Bronchial epithelial cell (primary cell): ENCODE results near the genes RPL10, IKBKG, CTAG1A and CTAG2.

GRCh38 chrX:153999589-154000464 is 19.9 kb downstream of the IRAK1 start:
- RRBS, 2 experiments = 6 to 12% methylated on average over 4 to 7 of the region's 22 CpGs

- RRBS, 2 experiments = no CpG with 5 or more reads among the region's 4 CpGs
These were observed 974 bp downstream of the IRAK1 start for GRCh38 chrX:154018788-154019068.

DNA sequence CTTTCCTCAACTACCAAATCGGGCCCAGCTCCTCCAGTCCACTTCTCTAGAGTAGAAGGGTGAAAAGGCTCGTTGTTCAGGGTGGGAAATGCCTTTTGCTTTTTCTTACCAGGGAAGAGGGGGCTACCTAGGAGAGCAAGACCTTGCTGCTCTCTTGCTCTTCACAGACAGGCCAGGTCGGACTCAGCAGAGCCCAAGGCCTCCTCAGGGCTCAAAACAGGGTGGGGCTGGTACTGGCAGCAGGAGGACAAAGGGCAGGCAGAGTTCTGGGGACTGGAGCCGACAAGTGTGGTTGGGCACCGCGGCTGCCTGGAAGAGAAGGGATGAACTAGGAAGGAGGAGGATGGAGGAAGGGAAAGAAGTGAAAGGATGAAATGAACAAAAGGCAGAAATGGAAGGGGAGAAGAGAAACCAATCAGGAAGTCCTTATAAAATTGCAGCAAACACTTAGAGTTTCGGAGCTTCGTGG is 9.1 kb upstream of the IRAK1 start:
- RRBS, 2 experiments = no CpG with 5 or more reads among the region's 8 CpGs

- RRBS, 2 experiments = no CpG with 5 or more reads among the region's 10 CpGs
These were observed 29.8 kb upstream of the IRAK1 start for GRCh38 chrX:154049357-154049946.

GRCh38 chrX:154114945-154115313 is 17.4 kb upstream of the MECP2 start:
- RRBS, 2 experiments = no CpG with 5 or more reads among the region's 9 CpGs

- RRBS, 2 experiments = 90% methylated on average over 4 of the region's 26 CpGs; no CpG with 5 or more reads in 1 of the 2 experiments
These were observed 19.6 kb downstream of the FLNA start for GRCh38 chrX:154354769-154355312.

DNA sequence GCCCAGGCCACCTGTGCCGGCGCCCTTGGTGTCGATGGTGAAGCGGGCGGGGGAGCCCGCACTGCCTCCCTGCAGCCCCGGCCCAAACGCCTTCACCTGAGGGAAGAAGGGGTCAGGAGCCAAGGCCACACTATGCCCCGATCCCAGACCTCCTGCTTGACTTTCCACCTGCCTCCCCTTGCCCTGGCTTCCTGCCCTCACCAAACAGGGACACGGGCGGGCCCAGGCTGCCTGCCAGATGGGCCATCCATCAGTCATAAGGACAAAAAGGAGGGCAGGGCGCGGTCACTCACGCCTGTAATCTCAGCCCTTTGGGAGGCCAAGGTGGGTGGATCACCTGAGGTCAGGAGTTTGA is 14.0 kb downstream of the FLNA start:
- RRBS, 2 experiments = 89 to 94% methylated on average over 7 of the region's 14 CpGs

DNA sequence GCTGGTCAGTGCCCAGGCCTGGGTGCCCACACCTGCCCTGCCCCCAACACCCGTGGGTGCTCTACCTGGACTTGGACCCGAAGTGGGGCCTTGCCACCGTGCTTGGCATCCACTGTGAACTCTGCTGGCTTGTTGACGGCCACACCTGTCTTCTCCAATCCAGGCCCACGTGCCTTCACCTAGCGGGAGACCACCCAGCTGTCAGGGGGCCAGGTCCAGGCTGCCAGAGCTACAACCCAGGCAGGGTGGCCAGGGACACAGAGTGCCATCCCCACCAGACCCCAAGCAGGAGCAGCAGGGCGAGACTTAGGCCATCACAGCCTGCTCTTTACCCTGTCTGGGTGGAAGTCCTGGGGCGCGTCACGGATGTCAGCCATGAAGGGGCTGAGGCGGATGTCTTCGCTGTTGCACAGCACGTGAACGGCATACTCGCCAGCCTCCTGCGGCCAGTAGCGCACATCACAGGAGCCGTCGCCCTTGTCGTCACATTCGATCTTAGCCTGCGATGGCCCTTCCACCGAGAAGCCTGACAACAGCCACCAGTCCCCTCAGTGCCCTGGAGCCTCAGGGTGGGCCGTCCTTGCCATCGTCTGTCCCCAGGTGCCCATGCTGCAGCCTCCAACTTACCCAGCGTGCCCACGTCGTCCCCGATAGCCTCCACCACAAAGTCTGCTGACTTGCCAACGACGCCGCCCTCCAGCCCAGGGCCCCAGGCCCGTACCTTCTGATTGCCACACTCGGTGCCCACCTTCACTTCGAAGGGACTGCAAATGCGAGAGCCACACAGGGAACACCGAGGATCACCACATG is 10.0 kb downstream of the FLNA start:
- RRBS, 2 experiments = no CpG with 5 or more reads among the region's 37 CpGs

DNA sequence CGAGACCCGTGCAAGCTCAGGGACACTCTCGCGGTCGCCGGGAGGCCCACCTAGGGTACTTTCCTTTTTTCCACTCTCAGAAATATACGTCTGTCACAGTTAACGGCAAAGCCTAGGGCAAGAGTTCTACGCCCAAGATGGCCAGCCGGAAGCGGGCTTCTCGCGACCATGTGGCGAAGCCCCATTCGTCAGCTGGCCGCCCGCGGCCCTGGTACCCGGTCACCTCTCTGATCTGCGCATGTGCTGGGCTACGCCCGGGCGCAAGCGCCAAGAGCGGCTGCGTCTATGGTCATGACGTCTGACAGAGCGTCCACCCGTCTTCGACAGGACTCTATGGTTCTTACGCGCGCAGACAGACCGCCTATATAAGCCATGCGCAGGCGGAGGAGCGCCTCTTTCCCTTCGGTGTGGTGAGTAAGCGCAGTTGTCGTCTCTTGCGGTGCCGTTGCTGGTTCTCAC is at the start of gene RPL10:
RPL10 (plus strand) TSS at position 393 of the 459 bp plus-strand sequence.
- RRBS, 2 experiments = 1 to 4% methylated on average over 15 to 16 of the region's 42 CpGs

DNA sequence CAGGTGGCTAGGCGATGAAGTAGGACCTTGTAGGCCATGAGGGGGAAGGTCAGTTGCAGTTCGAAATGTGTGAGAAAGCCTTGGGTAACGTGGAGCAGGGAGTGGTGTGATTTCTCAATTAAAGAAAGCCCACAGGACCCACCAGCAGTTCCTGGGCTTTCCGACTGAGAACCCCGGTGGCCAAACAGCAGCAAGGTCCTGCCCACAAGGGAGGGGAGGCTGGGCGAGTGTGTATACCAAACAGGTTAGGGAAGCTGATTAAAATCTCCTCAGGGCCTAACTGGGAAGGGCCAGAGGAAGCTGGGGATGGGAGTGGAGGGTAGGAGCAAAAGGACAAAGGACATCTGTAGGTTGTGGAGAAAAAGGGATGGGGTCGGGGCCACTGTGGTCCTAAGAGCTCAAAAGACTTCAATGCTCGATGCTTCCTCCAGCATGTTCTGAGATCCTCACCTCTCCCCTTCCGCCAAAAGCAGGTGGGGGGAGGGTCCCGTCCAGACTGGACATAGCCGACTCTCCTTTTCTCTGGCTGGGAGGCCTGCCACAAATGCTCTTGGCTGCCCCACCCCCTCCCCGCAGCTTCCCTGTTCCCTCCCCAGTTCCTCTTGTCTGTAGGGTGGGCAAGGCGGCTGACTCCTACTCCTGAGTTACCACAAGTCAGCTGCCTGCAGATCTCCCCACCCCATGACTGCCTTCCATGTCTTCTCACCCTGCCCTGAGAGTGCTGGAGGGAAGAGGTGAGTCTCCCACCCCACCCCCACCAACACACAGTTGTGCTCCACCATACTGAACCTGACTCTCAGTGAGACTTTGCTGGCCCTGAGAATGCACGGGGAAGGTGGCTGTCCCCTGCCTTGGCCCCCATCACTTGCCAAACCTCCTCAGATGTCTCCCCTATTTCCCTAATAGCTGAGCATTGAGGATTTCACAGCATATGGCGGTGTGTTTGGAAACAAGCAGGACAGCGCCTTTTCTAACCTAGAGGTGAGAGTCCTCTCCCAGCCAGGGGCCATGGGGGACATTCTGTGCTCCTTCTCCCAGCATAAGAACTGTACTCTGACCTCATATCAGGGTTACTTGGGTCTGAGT is 2.8 kb downstream of the ATP6AP1 start:
- RRBS, 2 experiments = no CpG with 5 or more reads among the region's 16 CpGs

- RRBS, 2 experiments = no CpG with 5 or more reads among the region's 9 CpGs
These were observed 3.6 kb downstream of the LAGE3 start for GRCh38 chrX:154475487-154475959.

- RRBS, 2 experiments = no CpG with 5 or more reads among the region's 11 CpGs
These were observed 9.5 kb upstream of the FAM3A start for GRCh38 chrX:154525428-154526016.

DNA sequence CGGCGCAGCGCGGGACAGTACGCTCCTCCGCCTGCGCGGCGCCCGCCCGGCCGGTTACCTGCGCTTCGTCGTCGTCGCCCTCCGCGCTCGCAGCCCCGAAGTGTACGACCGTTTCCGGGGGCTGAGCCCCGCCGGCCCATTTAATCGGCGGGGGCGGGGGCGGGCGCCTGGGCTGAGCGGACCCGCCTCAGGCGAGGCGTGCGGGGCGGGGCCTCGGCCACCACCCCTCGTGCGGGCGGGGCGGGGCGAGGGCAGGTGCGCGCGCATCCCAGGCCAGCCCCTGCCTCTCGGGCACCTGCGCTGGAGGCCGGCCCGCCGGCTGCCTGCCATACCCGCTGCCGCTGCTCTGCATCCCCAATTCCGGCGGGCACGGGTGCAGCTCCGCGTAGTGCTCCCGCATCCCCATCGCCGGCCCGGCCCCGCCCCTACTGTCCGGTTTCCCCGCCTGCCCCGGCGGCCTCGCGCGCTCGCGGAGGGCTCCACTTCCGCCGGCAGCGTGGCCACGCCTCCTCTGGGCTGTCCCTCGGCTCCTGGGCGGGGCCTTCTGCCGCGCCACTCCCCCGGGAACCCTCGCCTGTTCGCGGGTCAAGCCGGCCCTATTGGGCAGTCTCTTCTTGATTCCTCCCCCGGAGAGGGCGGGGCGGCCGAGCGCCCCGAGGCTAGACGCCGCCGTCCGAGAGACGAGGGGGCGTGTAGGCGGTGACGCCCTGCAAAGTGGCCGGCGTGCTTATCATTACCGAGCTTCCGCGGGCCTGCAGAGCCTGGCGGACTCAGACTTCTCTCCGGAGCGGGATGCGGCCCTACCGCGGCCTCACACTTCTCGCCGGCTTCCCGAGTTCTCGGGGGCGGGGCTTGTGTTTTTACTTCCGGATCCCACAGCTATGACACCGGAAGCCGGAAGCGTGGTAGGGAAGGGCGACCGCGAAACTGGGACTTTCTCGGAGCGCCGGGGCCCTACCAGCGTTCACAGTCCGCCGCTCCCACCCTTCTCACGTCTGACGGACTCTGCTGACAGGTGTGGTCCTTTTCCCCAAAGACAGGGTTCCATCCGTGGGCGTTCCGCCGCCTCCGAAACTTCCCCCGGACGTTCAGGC is at the start of gene IKBKG:
IKBKG (plus strand) TSS at position 890 of the 1,094 bp plus-strand sequence.
- RRBS, 2 experiments = under 1 to 15% methylated on average over 72 of the region's 137 CpGs

DNA sequence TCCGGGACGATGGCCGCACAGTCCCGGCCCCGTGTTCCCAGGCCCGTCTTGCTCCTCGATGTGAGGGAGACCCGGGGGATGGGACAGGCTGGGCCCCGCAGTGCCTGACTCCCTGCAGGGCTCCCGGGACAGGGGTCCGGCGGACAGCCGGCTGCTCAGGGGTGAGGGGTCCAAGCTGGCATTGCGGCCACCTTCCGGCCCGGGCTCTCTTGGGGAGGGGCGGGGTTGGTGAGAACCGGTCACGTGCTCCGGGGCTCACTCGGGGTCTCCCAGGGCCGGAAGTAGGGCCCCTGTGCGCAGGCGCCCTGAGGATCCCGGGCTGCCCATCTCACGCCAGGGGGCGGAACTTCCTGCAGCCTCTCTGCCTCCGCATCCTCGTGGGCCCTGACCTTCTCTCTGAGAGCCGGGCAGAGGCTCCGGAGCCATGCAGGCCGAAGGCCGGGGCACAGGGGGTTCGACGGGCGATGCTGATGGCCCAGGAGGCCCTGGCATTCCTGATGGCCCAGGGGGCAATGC is at the start of gene CTAG1A:
CTAG1A (plus strand) TSS at position 351 of the 516 bp plus-strand sequence.
- RRBS, 2 experiments = no CpG with 5 or more reads among the region's 36 CpGs

DNA sequence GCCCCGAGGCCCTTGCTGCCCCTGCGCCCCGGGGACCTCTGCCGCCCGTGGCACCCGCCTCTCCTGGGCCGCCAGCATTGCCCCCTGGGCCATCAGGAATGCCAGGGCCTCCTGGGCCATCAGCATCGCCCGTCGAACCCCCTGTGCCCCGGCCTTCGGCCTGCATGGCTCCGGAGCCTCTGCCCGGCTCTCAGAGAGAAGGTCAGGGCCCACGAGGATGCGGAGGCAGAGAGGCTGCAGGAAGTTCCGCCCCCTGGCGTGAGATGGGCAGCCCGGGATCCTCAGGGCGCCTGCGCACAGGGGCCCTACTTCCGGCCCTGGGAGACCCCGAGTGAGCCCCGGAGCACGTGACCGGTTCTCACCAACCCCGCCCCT is at the start of gene CTAG2:
CTAG2 (minus strand) TSS at position 230 of the 375 bp plus-strand sequence.
- RRBS, 2 experiments = no CpG with 5 or more reads among the region's 27 CpGs

DNA sequence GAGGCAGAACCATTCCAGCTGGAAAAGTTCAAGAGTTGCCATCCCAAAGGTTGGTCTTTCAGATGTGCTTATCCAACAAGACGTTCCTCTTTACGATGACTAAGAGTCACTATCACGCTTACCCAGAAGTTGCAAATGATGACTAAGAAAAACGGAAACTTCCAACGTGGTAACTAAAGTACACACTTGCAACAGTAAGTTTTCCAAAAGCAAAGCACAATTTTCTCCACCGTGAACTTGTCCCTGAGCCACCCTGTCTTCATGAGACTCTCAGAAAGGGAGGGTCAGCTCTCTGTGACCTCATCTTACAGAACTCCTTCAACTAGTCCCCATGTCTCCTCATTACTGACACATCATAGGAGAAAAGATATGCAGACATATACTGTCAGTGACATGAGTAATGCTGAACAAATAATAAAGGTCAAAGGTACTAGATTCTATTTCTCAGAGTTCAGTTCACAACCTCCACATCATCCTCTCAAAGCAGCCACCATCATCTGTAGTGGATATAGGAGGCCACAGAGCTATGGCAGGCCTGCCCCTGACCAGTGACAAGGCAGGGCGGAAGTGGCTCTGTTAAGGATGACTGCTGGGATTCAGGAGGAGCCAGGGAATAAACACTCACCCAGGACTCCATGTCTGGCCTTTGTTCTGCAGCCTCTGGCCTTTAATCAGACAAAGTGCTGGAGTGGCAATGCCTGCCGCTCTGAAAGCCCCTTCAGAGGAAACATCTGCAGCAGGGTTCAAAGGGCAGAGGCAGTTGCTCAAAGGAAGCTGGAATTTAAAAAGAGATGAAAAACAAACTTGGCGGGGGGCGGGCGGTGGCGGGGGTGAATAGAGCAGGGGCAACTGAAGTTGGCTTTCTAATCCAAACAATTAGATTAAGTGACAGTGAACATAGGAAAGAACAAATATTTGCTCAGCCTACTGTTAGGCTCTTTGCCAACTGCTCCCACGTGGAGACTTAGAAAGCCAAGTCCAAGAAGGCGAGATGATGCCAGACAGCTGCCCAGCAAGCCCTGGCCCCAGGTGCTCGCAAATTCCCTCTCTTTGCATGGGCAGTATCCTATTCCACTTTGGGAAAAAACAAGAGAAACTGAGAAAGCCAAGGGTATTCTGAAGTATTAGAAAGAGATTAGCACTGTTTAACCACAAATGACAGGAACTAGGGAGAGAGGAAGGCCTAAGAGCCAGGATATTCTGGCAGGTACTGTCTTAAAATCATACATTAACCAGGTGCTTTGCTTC is 5.7 kb downstream of the MPP1 start:
- RRBS, 2 experiments = no CpG with 5 or more reads among the region's 15 CpGs

- RRBS, 2 experiments = no CpG with 5 or more reads among the region's 4 CpGs
These were observed 33.7 kb downstream of the F8 start for GRCh38 chrX:154988832-154989251.